ENCODE data around the gene TMEM201.

- PRO-cap = no peak
These were observed 18.6 kb downstream of the SLC25A33 start for GRCh38 chr1:9557666-9558499.

DNA sequence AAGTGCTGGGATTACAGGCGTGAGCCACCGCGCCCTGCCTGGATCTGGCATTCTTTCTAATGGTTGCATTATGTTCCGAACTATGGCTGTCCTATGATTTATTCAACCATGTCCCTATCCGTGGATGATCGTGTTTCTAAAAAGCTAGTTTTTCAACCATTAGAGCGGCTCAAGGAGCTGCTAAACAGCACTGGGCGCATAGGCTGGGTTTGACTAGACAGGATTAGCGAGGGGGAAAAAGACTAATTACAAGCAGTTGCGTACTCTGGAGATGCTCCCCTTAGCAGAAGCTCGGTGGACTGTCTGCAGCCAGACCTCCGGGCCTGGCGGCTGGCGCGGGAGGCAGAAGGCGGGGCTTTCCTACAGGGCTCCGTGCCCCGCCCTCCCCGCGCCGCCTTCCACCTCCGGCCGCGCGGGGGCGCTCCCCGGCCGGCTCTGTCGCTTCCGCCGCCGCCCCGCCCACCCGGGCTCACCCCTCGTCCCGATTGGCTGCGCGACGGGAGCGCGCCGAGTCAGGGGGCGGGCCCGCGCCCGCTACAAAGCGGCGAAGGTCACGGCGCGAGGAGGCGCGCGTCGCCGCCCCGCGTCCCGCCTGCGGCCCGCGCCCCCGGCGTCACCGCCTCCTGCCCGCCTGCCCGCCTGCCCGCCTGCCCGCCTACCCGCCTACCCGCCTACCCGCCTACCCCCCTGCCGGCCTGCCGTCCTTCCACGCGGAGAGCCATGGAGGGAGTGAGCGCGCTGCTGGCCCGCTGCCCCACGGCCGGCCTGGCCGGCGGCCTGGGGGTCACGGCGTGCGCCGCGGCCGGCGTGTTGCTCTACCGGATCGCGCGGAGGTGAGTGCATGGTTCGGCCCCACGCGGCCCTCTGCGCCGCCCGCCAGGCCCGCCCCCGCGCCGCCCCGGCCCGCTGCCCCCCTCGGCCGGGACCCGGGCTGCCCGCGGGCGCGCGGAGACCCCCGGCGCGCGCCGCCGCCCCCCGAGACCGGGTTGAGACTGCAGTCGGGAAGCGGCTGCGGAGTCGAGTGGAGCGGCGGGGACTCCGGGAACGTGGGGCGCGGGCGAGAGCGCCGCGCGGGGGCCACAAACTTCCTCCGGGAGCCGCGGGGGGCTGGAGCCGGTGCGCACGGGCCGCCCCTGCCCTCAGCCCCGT is at the start of gene TMEM201:
Gene TMEM201, plus strand, starts transcription at position 701 of the 1,149 bp plus-strand sequence.
- PRO-cap = unidirectional peak, plus-strand start at position 537 of the sequence; unidirectional peak, plus-strand start at position 709 of the sequence; bidirectional peak, plus-strand start at position 997 of the sequence, minus-strand start at position 839 of the sequence

DNA sequence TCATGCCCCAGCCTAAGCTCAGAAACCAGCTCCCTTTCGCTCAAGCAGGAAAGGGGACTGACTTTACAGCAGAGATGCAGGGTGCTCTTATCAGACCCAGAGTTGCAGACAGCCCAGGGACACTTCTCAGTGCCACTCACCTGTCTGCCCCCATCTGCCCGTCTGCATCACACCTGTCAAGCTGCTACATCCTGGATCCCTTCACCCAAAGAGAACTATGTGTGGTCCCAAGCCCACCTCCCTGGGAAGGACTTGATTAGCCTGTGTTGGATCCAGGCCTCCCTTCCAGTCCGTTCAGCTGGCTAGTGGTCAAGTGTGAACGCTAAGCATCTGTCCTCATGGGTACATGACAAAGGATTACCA is 20.6 kb upstream of the PIK3CD start:
- PRO-cap = no peak

DNA sequence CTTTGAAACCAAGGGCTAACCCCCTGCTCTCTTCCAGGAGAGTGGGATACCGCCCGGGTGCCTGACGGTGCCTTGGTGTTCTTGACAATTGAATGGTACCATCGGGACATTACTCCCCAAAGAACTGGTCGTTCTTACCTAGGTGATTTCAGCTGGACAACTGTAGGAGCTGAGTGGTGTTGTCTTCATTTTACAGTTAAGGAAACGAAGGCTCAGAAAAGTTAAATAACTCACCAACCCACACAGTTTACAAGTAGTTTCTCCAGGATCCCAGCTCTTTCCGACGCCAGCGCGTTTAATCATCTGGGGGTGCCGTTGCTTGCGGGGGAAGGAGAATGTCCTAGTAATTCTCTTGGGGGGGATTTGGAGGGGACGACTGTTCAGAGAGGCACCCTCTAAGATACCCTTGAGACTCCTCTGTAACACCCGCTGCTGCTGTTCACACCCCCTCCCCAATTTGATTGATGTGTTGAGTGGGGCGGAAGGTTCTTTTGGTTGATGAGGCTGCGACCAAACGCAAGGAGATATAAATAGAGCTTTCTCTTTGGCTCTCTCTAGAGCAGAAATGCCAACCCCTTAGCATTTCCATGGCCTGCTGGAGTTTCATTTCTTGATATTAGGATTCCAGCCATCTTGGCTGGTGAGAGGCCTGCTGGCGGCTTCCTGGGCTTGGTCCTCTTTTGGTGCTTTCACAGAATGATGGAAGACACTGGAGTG is 1.8 kb downstream of the PIK3CD start:
- PRO-cap = no peak

DNA sequence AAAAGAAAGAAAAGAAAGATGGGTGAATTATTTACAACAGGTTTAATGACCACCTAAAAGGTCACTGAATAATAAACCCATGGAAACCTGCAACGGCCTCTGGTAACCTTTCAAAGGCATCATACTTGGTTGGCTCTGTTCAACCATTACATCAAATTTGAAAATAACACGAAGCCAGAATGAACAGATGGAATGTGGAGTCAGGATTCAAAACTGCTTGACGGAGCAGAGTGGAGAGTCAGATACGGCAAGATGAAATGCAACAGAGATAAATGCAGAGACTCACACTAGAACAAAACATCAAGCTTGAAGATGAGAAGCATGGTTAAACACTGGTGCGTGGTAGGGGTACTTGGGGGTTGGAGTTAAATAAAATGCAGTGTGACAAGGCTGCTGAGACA is 27.1 kb downstream of the CLSTN1 start:
- PRO-cap = no peak

GRCh38 chr1:9843383-9843878 is 19.7 kb upstream of the CLSTN1 start:
- PRO-cap = no peak

- PRO-cap = no peak
These were observed 35.1 kb downstream of the CTNNBIP1 start for GRCh38 chr1:9874882-9875437.

- PRO-cap = no peak
These were observed 966 bp downstream of the CTNNBIP1 start for GRCh38 chr1:9908743-9909863.

DNA sequence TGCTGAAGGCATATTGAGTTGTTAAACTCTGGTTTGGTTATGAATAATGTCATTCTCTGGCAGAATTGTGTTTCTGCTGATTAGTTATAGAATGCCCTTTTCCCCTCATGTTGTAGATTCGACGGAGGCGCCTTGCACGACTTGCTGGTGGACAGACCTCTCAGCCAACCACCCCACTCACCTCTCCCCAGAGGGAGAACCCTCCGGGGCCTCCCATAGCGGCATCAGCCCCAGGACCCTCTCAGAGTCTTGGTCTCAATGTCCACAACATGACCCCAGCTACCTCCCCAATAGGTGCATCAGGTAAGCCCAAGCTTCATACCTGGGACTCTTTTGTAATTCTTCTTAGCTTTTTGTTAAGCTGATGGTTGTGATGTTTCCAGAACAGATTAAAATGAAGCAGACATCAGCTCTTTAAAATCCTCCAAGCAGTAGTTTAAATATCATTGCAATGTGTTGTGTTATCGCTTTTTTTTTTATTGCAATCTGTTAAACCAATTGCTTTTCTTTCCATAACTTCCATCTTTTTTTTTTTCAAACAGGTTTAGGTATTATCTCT is 39.2 kb downstream of the UBE4B start:
- PRO-cap = no peak

- PRO-cap = no peak
These were observed 30.3 kb upstream of the KIF1B start for GRCh38 chr1:10180103-10180420.

- PRO-cap = no peak
These were observed 1.8 kb downstream of the CORT start for GRCh38 chr1:10451285-10452317.

DNA sequence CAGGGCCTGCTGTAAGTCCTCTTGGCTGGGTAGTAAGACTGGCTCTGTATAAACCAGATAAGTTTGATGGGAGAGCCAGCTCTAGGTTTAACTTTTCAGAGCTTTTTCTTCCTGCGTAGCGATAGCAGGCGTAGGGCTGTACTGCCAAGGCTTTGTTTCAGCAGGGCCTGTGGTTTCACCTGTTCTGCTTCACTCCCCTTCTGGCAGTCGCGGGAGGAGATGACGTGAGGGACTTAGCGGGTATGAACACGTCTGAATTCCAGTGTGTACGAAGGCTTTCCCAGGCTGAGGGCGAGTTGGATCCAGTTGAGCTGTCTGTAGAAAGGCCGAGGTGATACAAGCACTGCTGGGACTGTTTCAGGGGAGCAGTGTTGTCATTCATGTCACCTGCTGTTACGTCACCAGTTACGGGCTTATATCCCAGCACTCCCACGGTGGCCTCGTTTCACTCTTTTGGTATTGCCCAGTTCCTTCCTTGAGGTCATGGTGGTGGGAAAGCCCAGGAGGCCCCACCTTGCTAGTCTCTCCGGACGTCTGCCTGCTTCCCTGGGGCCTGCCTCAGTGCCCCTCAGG is 21.2 kb downstream of the PEX14 start:
- PRO-cap = no peak

DNA sequence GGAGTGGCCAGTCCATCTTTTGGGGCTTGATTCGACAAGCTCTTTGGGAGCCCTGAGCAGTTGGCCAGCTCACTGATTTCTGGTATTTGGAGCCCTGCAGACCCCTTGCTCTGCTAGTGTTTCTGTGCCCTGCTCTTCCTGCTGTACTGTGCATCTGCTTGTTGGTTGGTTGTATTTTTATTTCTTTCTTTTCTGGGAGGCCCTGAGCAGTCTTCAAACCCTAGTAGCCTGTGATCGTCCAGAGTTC is 21.8 kb downstream of the PEX14 start:
- PRO-cap = no peak

- PRO-cap = no peak
These were observed 99.6 kb downstream of the PEX14 start for GRCh38 chr1:10573960-10575134.

GRCh38 chr1:10632155-10633026 is 157.6 kb downstream of the PEX14 start:
- PRO-cap = no peak

DNA sequence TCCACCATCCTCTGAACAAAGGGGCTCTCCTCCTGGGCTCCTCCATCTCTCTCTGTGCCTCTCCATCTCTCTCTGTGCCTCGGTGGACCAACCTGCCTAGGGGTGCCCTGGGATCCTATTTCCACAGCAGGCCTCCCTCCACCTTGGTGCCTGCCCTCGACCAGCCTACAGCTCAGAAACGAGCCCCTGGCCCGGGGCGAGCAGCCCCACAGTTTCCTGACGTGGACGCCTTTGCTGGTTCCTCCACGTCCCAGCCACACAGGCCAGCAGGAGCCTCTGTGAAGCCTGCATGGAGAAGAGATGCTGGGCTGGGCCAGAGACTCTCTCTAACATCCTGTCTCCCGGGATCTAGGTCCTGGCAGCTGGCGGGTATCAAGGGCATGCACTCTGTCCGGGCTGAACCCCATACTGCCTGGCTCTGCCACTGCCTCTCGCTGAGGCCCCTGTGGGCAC is 119.9 kb downstream of the CASZ1 start:
- PRO-cap = no peak

GRCh38 chr1:10677021-10677933 is 119.2 kb downstream of the CASZ1 start:
- PRO-cap = no peak

GRCh38 chr1:10698630-10699943 is 97.4 kb downstream of the CASZ1 start:
- PRO-cap = no peak

GRCh38 chr1:10728480-10729114 is 67.8 kb downstream of the CASZ1 start:
- PRO-cap = no peak

- PRO-cap = no peak
These were observed 35.7 kb downstream of the CASZ1 start for GRCh38 chr1:10760616-10761197.

All from SEM (cell line).